SK-N-SH (cell line): ENCODE results near the genes ELL3, MFAP1, PATL2 and SQOR.

DNA sequence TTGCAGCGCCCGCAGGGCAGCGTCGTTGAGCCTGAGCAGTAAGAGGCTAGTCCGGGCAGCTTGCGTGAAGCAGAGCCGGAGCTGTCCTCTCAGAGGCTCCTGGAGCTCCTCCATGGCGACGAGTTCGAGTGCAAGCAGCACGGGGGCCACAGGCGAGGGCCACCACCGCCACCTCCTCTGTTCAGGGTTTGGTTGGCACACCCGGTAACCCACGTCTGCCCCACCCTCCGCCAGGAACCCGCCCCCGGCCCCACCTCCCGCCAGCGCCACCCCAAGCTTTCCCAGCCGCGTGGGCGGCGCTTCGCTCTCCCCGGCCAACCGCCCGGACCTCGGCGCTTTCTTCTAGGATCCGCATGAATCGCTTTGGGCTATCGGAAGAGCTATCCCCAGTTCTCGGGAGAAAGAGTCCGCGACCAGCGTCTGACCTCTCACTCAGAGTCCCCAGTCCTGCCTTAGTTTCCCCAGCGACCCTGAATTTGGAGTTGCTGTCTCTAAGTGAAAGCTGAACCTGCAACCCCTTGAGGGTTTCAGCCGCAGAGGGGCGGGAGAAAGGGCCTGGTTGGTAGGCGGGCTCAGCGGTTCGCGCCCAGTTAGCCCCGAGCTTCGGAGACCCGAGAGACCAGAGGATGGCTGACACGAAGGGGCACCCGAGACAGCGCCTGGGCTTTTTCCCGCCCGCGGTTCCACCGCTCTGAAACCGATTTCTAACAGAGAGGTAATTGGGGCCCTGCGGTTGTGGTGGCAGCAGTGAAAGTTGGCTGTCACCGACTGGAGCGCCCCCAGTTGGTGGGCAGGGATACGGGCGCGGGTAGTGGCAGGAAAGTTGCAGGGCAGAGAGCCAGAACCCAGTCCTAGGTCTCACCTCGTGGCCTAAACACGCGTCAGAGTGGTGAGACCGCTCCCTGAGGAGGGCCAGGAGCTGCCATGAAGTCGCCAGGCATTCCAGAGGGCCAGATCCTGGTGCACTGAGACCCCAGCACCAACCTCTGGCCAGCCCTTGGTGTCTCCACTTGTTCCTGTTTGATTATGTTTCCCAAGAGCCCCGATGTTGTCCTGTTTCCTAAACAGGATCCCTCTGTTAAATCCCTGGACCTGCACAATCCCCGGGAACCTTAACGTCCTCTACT, at the start of gene ELL3:
ELL3 (minus strand) TSS at position 179 of the 1,127 bp plus-strand sequence.
- RRBS: 26% methylated on average over 13 of the region's 69 CpGs
CAGE:
- cytosol, long polyA plus RNA: no peak
- long polyA plus RNA: no peak
- nucleus, long polyA plus RNA: no peak

DNA sequence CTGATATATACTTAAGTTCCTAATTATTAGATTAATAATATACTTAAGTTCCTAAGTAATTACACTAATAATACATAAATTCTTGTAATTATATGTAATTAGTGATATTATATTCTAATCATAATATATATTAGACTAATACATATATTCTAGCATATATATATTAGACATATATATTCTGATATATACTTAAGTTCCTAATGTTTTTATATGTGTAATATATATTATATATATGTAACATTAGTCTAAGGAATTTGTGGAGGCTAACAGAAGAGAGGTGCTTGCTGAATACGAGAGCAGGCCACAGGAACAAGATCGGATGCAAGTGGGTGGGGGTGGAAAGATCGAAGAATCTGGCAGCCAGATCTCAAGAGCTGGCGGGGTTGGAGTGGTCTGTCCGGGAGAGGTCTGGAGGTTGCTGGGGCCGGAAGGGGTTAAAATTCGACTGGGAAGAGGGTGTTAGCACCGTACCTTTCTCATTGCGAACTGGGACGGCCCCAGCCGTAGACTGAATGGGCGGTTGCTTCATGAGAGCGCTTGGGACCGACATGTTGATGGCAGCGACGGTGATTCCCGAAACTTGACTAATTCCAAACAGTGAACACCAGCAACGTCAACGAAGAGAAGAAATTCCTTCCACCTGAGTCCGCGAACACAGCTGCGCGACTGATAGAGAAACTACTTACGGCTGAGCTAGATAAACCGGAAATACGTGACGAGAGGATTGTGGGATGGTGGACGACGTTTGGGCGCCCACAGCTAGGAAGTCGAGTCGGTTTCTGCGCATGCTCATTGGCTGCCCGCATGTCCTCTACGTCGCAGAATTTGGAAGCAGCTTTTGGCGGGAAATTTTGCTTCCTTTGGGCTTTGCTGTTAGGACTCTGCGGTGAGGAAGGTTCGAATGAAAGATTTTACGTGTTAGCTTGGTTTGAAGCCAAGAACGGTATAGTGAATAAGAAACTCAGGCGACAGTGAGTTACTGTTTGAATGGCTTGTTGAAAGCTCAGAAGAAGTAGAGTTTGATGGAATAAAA, at the start of gene MFAP1:
MFAP1 (minus strand) TSS at position 671 of the 1,033 bp plus-strand sequence.
- RRBS: no CpG with 5 or more reads among the region's 42 CpGs
CAGE:
- cytosol, long polyA plus RNA: start-site peak on the minus strand centred at position 658 of the sequence, 68 bp wide, 360 and 346 reads in 2 replicates
- long polyA plus RNA: start-site peak on the minus strand centred at position 682 of the sequence, 84 bp wide, 469 and 425 reads in 2 replicates
- nucleus, long polyA plus RNA: no peak

DNA sequence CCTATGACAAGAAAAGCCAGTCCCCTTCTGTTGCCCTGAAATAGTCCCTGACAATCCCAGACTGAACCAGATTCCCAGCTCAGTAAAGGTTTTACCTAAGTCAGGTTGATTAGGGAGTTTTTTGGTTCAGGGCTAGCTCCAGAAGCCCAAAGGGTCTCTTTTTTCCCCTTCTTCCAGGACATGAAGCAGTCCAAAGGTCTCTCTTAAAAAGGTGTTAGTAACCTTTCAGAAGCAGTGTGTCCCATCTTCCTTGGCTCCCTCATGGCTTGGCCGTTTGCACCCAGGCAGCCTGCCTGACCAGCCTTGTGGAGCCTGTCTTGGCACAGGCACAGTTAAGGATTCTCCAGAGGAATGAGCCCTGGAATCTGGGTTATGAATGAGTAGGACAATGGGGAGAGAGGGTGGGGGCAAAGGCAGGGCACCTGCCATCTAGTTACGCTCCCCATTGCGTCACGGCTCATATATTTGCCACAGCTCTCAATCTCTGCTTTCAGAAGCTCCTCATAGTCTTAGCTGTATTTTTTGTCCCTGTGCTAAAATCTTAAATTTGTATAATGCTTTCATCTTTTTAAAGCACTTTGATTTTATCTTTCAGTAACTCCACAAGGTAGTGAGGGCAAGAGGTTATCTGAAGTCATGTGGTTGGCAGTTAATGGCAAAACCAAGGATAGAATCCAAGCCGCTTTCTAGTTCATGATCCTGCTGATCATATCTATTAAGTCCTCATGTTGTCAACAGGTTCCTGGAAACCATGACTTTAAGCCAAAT, 50.6 kb downstream of the WDR76 start:
- RRBS: no CpG with 5 or more reads among the region's 5 CpGs
CAGE:
- cytosol, long polyA plus RNA: no peak
- long polyA plus RNA: no peak
- nucleus, long polyA plus RNA: no peak

GRCh38 chr15:44251921-44252120, 36.7 kb upstream of the GOLM2 start:
- RRBS: no CpG with 5 or more reads among the region's 5 CpGs
CAGE:
- cytosol, long polyA plus RNA: no peak
- long polyA plus RNA: no peak
- nucleus, long polyA plus RNA: no peak

DNA sequence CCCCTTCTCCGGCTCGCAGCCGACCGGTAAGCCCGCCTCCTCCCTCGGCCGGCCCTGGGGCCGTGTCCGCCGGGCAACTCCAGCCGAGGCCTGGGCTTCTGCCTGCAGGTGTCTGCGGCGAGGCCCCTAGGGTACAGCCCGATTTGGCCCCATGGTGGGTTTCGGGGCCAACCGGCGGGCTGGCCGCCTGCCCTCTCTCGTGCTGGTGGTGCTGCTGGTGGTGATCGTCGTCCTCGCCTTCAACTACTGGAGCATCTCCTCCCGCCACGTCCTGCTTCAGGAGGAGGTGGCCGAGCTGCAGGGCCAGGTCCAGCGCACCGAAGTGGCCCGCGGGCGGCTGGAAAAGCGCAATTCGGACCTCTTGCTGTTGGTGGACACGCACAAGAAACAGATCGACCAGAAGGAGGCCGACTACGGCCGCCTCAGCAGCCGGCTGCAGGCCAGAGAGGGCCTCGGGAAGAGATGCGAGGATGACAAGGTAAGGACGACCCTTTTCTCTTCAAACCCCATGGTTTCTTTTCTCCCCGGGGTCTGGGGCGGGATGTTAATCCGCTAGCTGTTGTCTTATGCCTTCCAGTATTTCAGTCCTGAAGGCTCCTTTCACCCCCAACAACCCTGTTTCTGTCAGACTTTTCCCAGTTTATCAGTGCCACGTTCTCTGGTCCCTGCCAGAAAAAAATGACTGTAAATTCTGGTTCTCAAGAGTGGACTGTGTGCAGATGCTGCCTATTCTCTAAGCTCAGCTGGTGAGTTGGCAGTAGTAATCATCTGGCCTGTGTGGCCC, 552 bp downstream of the GOLM2 start:
- RRBS: 2% methylated on average over 3 of the region's 45 CpGs
CAGE:
- cytosol, long polyA plus RNA: start-site peak on the plus strand centred at position 43 of the sequence, 34 bp wide, 75 and 152 reads in 2 replicates
- long polyA plus RNA: no peak
- nucleus, long polyA plus RNA: start-site peak on the plus strand centred at position 46 of the sequence, 48 bp wide, 154 and 140 reads in 2 replicates

DNA sequence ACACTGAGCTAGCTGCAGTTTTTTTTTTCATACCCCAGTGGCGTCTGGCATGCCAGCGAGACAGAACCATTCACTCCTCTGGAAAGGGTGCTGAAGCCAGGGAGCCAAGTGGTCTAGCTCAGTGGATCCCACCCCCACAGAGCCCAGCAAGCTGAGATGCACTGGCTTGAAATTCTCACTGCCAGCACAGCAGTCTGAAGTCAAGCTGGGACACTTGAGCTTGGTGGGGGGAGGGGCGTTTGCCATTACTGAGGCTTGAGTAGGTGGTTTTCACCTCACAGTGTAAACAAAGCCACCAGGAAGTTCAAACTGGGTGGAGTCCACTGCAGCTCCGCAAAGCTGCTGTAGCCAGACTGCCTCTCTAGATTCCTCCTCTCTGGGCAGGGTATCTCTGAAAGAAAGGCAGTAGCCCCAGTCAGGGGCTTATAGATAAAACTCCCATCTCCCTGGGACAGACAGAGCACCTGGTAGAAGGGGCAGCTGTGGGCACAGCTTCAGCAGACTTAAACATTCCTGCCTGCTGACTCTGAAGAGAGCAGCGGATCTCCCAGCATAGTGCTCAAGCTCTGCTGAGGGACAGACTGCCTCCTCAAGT, 19.8 kb upstream of the SPG11 start:
- RRBS: no CpG with 5 or more reads among the region's 5 CpGs
CAGE:
- cytosol, long polyA plus RNA: no peak
- long polyA plus RNA: no peak
- nucleus, long polyA plus RNA: no peak

- RRBS: no CpG with 5 or more reads among the region's 23 CpGs
CAGE:
- cytosol, long polyA plus RNA: no peak
- long polyA plus RNA: no peak
- nucleus, long polyA plus RNA: no peak
These were observed at the start of gene PATL2 for GRCh38 chr15:44710636-44711467. Gene PATL2 (minus strand): TSS chr15:44711323.

GRCh38 chr15:44728565-44728960, 7.8 kb upstream of the TRIM69 start:
- RRBS: 1% methylated on average over 4 of the region's 15 CpGs
CAGE:
- cytosol, long polyA plus RNA: no peak
- long polyA plus RNA: no peak
- nucleus, long polyA plus RNA: no peak

- RRBS: 77% methylated on average over 3 of the region's 9 CpGs
CAGE:
- cytosol, long polyA plus RNA: no peak
- long polyA plus RNA: no peak
- nucleus, long polyA plus RNA: no peak
These were observed 9.6 kb downstream of the DUOX1 start for GRCh38 chr15:45139359-45139895.

DNA sequence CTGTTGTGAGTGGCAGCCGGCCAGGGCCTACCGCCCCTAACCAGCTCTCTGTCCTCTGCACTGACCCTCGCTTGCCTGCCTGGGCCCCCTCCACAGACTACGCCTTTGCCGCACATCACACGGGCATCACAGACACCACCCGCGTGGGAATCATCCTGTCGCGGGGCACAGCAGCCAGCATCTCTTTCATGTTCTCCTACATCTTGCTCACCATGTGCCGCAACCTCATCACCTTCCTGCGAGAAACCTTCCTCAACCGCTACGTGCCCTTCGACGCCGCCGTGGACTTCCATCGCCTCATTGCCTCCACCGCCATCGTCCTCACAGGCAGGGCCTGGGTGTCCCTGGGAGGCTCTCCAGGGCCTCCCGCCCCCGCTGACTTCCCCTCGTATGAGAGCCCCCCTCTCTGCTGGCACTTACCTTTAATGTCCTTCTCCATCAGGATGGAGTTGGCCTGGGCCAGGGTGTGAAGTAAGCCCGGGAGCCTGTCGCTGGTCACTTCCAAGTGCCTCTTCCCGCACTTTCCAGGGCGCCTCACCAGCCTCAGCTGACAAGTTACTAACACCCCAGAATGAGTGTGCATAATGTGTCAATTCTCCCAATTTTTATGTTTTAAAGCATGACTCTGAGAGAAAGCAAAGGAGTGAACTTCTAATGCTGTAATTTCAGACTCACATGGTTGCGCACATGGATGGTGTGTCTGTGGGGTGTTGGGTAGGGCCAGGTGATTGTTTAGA, 22.6 kb downstream of the DUOX1 start:
- RRBS: no CpG with 5 or more reads among the region's 29 CpGs
CAGE:
- cytosol, long polyA plus RNA: no peak
- long polyA plus RNA: no peak
- nucleus, long polyA plus RNA: no peak

DNA sequence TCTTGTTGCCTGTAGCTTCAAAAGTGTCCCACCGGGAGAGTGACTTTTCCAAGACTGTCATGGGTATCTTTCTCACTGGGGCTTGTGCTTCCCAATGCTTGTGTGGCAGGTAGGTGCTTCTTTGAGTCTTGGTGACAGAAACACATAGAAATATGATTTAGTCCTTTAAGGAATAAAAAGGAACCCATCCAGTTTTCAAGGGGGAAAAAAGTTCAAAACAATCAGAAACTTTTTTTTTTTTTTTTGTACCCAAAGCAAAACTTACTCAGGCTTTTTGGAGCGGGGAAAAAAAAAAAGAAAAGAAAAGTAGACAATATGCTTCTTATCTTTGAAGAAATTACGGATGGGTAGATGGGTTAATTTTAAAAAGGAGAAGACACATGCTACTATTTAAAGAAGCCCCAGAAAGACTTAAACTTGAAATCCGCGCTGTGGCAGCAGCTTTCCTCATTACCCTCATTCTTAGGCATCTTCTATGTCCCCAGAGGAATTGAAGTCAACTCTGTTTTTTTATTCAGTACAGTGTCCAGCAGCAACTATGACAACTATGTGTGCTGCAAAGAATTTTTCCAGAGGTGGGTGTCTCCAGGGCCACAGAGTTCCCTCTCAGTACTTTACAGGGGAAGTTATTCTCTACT, 32.2 kb downstream of the GATM start:
- RRBS: no CpG with 5 or more reads among the region's 5 CpGs
CAGE:
- cytosol, long polyA plus RNA: no peak
- long polyA plus RNA: no peak
- nucleus, long polyA plus RNA: no peak

- RRBS: no CpG with 5 or more reads among the region's 7 CpGs
CAGE:
- cytosol, long polyA plus RNA: no peak
- long polyA plus RNA: no peak
- nucleus, long polyA plus RNA: no peak
These were observed 4.9 kb upstream of the SPATA5L1 start for GRCh38 chr15:45397077-45397770.

GRCh38 chr15:45583536-45583921, 3.6 kb upstream of the BLOC1S6 start:
- RRBS: no CpG with 5 or more reads among the region's 5 CpGs
CAGE:
- cytosol, long polyA plus RNA: no peak
- long polyA plus RNA: no peak
- nucleus, long polyA plus RNA: no peak

DNA sequence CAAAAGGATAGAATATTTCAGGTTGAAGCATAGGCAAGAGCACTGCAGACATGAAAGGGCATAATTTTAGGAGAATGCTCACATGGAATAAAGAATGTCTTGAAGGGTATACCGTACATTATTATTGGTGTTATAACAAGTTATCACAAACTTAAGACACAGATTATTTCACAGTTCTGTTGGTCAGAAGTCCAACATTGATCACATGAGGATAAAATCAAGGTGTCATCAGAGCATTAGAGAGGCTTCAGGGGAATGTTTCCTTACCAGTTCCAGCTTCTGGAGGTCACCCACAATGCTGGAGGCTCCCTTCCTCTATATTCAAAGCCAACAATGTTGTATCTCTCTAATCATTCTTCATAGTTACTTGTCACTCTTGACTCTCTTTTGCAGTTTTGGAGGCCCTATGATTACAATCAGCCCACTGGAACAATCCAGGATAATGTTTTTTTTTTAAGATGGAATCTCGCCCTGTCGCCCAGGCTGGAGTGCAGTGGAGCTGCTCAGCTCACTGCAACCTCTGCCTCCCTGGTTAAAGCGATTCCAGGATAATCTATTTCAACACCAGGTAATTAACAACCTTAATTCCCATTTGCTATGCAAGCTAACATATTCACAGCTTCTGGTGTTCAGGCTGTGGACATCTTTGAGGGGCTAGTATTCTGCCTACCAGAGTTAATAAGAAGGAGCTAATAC, 1.2 kb upstream of the BLOC1S6 start:
- RRBS: no CpG with 5 or more reads among the region's 4 CpGs
CAGE:
- cytosol, long polyA plus RNA: no peak
- long polyA plus RNA: no peak
- nucleus, long polyA plus RNA: no peak

GRCh38 chr15:45631340-45631918, 3.4 kb upstream of the SQOR start:
- RRBS: no CpG with 5 or more reads among the region's 4 CpGs
CAGE:
- cytosol, long polyA plus RNA: no peak
- long polyA plus RNA: no peak
- nucleus, long polyA plus RNA: no peak

DNA sequence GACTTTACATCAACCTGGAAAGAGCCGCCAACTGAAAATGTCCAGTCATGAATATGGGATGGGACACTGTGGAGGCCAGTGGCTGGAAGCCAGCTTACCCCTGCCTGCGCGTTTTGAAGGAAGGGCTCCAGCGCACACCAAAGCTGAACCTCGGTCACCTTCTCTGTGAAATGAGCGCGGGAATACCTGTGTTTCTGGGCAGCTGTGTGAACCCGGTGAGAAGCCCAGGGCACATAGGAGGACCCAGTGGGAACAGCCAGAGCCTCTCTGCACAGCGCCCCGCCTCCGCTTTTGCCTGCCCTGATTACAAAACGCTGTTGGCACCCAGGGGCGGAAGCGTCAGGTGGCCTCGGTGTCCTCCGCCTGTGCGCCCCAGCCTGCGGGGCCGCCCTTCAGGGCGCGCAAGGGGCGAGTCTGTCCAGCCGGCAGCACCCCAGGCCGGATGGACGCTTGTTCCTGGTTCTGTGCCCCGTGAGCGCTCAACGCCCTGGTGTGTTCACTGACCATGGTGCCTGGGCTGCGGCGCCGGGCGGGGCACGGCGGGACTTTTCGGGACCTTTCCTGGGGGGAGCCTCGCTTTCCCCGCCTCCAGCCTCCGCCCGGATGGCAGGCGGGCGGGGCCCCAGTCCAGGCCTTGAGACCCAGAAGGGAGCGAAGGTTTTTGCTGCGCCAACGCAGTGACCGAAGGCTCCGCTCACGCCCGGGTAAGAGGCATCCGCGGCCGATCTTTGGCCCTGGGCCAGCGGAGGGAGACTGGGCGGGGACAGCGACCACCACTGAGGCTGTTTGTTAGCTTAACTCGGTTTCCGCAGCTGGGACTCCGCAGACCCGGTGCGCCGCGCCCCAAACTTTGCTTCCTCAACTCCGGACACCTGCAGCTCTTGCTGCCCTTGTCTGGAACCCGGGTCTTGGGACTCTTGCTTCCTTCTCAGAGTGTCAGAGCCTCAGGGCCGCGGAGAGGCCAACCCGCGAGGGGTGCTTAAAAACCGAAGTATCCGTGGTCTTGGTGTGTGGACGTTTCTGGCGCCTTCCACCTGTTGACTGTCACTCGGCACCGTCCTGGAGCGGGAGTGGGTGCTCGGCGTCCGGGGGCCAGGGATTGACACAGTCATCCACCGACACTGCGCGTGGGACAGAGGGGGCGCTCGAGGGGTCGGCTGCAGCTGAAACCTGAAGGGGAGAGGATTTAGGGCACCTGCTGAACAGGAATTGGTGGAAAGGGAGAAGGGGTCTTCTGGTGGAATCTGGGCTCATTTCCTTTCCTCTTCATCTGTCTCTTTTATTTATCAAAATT, at the start of gene SQOR:
SQOR (plus strand) TSS at position 625 of the 1,294 bp plus-strand sequence.
- RRBS: 1% methylated on average over 22 of the region's 83 CpGs
CAGE:
- cytosol, long polyA plus RNA: start-site peak on the plus strand centred at position 652 of the sequence, 31 bp wide, 193 and 168 reads in 2 replicates
- long polyA plus RNA: start-site peak on the plus strand centred at position 650 of the sequence, 55 bp wide, 531 and 353 reads in 2 replicates
- nucleus, long polyA plus RNA: start-site peak on the plus strand centred at position 649 of the sequence, 64 bp wide, 406 and 427 reads in 2 replicates

DNA sequence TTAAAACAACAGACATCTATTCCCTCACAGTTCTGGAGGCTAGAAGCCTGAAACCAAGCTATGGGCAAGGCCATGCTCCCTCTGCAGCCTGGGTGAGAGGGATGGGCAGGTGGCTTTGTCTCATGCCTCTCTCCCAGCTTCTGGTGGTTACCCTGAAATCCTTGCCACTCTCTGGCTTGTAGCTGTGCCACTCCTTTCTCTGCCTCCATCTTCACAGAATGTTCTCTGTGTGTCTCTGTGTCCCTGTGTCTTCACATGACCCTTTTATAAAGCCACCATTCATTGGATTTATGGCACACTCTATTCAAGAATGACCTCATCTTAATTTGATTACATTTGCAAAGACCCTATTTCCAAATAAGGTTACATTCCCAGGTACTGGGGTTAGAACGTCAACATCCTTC, 24.6 kb downstream of the SQOR start:
- RRBS: no CpG with 5 or more reads among the region's 1 CpG
CAGE:
- cytosol, long polyA plus RNA: no peak
- long polyA plus RNA: no peak
- nucleus, long polyA plus RNA: no peak

GRCh38 chr15:47183878-47184962, 533.1 kb upstream of the SEMA6D start:
- RRBS: 8% methylated on average over 35 of the region's 89 CpGs
CAGE:
- cytosol, long polyA plus RNA: no peak
- long polyA plus RNA: no peak
- nucleus, long polyA plus RNA: no peak

- RRBS: no CpG with 5 or more reads among the region's 5 CpGs
CAGE:
- cytosol, long polyA plus RNA: no peak
- long polyA plus RNA: no peak
- nucleus, long polyA plus RNA: no peak
These were observed 212.6 kb upstream of the SEMA6D start for GRCh38 chr15:47504713-47505095.

GRCh38 chr15:47708573-47709135, 8.7 kb upstream of the SEMA6D start:
- RRBS: no CpG with 5 or more reads among the region's 1 CpG
CAGE:
- cytosol, long polyA plus RNA: no peak
- long polyA plus RNA: no peak
- nucleus, long polyA plus RNA: no peak